Neutrophil (primary cell): ENCODE results near the genes KLF11 and RRM2.

- PRO-cap = no peak
These were observed 52.3 kb downstream of the ASAP2 start for GRCh38 chr2:9258959-9259306.

DNA sequence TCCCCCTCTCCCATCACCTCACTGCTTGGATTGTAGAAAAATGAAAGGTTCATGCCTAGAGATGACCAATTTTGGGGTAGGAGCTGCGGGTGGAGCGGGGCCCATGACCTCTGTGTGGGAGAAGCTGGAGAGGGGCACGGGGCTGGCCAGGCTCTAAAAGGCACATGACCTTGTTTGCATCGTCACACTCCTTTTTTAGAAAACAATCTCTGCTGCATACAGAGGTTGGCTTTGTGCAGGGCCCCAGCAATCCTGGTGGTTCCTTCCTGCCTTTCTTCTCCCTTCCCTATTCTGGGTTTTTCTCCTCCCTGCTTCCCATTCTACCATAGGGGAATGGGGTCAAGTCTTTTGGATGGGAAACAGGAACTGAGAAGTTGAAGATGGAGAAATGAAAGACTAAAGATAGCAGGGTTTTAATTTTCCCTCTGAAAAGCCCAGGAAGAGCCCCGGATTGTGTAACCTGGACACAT lies 53.8 kb downstream of the ASAP2 start:
- PRO-cap = no peak

DNA sequence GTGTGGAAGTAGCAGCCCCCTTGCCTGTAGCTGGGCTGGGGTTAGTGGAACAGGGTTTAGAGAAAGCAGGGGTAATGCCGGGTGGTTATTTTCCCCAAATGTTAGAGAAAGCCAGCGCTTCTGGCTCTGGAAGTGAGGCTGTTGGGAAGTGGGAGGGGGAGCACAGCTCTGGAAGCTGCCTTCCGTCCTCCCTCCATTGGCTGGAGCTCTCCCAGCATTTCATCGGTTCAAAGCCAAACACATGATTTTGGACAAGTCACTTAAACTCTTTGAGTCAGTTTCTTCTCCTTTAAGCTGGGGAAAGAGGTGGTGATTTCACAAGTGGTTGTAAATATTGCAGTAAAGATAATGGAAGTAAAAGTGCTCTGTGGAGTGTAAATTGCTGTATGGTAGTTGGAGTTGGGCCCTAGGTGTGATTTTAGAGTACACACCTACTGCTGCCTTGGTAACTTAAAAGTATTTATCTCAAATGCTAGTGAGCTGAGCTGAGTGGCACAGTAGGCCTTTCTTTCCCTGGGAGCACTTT lies 54.6 kb downstream of the ASAP2 start:
- PRO-cap = no peak

- PRO-cap = no peak
These were observed 103.9 kb downstream of the ASAP2 start for GRCh38 chr2:9310192-9311142.

DNA sequence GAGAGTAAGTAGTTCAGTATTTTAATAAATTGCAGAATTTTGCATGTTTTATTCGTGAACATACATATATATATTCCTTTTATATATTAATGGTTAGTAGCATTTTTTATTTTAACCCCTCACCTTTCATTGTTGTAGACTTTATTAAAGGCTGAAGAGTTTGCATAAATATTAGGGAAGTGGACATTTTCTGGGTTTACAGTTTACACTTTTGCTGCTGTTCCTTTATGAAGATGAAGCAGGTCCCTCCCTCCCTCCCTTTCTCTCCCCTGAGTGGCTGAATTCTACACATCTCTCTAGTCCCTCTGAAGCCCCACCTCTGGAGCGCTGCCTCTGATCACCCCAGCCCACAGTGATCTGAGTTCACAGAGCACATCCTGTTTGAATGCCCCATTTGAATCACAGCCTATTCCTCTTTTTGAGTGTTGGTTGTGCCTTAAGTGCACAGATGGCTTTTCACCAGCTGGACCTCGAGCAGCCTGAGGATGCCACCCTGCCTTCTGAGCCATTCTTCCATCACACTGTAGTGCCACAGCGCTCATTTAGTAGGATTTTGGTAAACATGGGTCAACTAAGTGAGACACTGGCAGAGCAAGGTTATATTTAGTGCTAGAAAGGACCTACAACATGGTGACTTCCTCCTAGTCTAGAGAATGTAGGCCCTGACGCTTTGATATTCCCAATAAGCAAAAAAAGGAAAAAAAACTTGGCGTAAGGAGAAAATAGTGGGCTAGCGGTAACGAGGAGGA lies 87.1 kb downstream of the ITGB1BP1 start:
- PRO-cap = no peak

- PRO-cap = no peak
These were observed 44.7 kb downstream of the ITGB1BP1 start for GRCh38 chr2:9378215-9379344.

- PRO-cap = no peak
These were observed 36.1 kb downstream of the YWHAQ start for GRCh38 chr2:9594362-9595353.

GRCh38 chr2:9644833-9645019 lies 13.9 kb upstream of the YWHAQ start:
- PRO-cap = no peak

- PRO-cap = no peak
These were observed 90.7 kb upstream of the TAF1B start for GRCh38 chr2:9752440-9753164.

- PRO-cap = no peak
These were observed 89.9 kb upstream of the TAF1B start for GRCh38 chr2:9753178-9754032.

DNA sequence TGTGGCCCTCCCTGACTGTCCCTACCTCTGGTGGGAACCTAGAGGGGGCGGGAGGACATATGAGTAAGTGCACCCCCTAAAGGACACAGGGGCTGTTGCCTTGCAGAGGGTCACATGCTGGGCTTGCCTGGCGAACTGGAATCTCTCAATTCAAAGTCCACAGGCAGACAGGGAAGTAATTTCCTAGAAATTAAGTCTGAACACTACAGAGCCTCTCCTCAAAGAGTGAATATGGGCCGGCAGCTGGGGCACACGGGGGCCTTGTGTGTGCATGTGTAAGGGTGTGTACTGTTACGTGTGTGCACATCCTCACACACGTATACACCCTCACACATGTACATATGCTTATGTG lies 77.6 kb upstream of the TAF1B start:
- PRO-cap = no peak

DNA sequence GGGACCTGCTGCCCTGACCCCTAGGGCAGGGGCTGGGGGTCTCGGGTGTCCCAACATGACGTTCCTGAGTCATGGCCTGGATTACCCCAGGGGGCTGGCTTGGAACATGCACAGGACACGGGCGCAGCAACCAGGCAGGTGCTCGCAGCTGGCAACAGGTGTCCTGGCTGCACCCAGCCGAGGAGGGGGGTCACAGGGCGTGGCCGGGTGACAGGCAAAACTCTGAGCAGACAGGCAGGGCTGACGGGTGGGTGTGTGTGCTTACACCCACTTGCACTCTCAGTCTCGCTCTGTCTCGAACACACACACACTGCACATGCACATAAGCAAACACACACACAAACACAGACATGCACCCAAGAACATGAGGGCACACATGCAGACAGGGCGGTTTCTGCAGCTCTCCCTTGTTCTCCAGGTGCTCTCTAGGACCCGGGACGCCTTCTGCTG lies 33.8 kb upstream of the TAF1B start:
- PRO-cap = no peak

DNA sequence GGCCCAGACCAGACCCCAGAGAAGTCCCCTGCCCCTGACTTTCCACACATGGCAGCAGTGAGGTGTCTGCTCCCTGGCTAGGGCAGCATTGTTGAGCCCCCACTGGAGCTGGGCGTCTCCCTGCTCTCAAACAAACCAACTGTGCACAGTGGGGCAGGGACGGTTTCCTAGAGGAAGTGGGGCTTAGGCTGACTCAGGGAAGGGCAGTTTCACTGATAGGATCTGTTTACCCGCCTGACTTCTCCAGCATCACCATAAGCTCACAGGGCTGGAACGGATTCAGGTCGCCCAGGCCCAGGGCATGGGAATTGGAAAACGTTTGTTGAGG lies 30.9 kb upstream of the TAF1B start:
- PRO-cap = no peak

DNA sequence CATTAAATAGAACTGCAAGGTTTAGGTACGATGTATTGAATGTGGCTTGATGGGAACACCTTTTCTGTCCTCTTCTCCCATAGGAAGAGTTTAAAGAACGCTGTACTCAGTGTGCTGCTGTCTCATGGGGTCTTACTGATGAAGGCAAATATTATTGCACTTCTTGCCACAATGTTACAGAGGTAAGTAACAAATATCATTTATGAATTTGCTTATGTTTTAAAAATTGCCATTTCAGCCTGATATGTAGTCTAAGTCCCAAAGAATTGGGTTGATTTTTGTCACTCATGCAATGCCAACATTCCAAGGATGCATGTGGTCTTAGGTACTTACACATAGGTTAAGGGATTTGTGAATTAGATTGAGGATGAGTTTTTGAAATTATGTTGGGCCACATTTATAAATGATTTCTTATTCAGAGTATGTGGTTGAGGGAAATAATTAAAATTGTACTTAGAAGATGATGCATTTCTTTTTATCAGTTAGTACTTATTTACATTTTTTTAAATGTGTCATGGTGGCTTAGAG lies 1.9 kb downstream of the TAF1B start:
- PRO-cap = no peak

DNA sequence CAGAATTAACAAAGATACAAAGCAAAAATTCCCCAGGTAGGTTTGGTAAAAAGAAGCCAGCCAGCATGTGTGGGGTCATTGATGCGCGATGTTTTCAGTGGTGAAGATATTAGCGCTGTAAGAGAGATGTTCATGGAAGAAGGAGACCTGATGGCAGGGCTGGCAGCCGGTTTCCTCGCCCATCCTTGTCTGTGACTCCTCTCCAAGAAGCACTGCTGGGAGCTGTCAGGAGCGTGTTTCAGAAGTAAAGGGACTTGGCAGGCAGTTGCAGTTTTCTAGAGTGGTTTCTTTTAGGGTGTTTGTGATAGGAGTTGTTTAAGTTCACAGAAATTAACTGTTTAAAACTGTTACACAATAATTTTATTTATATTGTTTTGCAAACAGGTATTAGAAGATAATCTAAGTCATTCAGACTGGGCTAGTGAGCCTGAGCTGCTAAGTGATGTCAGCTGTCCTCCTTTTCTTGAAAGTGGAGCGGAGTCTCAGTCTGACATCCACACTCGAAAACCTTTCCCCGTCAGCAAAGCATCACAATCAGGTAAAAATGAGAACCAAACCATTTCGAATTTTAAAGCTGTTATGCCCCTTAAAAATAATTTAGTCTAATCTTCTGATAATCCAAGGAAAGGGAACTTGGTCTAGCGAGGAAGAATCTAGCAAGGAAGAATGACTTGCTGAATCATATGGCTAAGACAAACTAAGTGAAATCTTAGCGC lies 24.8 kb downstream of the TAF1B start:
- PRO-cap = no peak

DNA sequence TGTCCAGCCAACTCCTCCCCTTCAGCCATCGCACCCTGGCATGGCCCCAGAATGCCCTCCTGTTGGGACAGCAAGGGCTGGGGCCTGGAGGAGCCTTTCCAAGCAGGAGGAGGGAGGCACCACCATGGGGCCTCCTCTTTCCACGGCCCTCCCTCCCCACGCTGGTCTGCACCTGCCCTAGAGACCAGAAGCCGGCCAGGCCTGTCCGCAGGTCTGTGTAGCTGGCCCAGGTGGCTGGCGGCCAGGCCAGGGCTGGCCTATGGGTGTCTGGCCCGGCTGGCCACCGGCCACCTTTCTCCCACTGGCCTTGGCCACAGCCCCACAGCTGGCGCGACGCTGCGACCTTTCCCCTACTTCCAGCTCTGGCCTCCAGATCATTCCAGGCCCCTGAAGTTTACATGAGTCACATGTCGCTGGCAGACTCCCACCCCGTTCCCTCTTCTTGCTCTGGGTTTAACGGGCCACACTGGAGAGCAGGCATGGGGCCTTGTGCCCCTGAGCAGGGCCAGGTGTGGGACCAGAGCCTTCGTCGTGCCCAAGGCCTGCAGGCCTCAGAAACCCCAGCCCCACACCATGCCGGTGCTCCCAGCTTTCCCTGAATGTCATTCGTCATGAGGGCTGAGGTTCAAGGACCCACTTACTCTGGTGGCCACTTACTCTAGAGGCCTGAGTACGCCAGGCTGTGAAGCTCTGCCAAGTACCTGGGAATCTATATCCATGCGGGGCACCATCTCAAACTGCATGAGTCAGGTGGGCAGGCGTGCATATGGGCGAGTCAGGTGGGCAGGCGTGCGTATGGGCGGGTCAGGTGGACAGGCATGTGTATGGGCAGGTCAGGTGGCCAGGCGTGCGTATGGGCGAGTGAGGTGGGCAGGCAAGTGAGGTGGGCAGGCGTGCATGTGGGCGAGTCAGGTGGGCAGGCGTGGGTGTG lies 33.3 kb upstream of the KLF11 start:
- PRO-cap = no peak

DNA sequence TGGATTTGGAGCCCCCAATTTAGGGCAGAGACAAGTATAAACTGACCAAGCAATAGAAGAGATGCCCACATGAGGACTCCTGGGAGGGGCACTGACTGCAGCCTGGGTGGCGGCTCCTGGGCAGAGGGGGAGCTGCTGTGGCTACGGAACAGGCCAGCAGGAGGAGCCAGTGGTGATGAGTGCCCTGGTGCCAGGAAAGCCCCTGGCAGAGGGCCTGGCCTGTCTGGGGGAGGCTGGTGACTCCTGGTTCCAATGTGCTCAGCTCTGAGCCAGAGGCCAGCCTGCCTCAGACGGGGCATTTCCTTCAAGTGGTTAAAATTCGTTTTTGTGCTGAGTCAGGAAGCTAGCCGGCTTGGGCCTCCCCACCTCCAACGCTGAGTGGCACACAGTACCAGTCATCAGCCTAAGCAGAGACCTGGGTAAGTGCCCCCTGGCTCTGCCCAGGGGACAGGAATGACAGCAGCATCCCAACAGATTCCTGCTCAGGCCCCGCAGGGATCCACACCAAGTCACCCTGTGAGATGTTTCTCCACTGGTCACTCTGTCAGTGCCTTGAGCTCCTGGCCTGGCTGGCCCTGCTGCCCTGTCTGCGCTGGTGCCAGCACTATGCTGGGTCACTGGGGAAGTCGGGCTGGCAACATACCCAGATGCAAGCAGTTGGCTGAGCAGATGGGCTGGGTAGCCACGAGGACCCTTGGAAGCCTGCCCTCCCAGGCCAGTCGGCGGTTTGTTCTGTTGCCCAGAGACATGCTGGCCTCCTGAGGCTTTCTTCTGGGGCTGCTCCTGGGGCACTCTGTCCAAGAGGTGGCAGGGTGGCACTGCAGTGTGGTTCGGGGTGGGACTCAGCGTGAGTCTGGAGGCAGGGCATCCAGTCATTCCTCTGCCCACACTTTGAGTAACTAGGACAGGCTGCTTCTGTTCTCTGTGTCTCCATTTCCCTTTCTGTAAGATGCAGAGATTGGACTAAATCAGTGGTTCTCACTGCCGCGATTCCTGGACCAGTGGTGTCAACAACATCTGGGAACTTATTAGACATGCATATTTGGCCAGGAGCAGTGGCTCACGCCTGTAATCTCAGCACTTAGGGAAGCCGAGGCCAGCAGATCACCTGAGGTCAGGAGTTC lies 7.0 kb upstream of the KLF11 start:
- PRO-cap = no peak

GRCh38 chr2:10043495-10044119 lies at the start of gene KLF11:
KLF11 (plus strand) TSS chr2:10043550.
- PRO-cap = bidirectional peak, plus-strand start at chr2:10043572, minus-strand start at chr2:10043295

GRCh38 chr2:10047665-10048639 lies 4.6 kb downstream of the KLF11 start:
- PRO-cap = no peak

DNA sequence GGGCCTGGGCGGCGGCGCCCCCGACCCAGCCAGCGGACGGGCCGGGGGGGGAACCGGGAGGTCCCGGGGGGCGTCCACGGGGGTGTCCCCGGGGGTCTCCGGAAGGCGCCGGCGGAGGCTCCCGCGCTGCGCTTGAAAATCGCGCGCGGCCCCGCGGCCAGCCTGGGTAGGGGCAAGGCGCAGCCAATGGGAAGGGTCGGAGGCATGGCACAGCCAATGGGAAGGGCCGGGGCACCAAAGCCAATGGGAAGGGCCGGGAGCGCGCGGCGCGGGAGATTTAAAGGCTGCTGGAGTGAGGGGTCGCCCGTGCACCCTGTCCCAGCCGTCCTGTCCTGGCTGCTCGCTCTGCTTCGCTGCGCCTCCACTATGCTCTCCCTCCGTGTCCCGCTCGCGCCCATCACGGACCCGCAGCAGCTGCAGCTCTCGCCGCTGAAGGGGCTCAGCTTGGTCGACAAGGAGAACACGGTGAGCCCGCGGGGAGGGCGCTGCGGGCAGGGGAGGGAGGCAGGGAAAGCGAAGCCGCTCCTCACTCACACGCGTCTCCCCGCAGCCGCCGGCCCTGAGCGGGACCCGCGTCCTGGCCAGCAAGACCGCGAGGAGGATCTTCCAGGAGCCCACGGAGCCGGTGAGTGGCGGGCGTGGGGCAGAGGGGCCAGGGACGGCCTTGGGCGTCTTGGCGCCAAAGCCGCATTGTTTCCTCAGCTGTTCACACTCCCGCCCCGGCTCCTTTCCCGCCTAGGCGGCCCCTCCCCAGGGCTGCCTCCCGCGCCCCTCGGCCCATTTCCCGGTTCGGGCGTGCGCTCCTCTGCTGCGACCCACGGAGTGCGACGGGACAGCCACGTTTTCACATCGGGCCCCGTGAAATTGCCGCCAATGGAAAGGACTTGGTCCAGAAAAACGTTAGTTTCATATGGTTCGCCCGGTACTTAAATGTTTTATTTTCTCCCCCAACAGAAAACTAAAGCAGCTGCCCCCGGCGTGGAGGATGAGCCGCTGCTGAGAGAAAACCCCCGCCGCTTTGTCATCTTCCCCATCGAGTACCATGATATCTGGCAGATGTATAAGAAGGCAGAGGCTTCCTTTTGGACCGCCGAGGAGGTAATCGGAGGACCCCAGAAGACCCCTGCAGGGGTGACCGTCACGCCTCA lies at the start of gene RRM2:
Gene RRM2, plus strand, starts transcription at position 307 of the 1,148 bp plus-strand sequence.
- PRO-cap = no peak